H4 (cell line): ENCODE measurements around a stretch of chr6.

DNA sequence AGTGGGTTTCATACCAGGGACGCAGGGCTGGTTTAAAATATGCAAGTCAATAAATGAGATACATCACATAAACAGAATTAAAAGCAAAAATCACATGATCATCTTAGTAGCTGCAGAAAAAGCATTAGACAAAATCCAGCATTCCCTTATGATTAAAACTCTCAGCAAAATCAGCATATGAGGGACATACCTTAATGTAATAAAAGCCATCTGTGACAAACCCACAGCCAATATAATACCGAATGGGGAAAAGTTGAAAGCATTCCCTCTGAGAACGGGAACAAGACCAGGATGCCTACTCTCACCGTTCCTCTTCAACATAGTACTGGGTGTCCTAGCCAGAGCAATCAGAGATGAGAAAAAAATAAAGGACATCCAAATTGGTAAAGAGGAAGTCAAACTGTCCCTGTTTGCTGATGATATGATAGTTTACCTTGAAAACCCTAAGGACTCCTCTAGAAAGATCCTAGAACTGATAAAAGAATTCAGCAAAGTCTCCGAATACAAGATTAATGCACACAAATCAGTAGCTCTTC lies 141.5 kb upstream of the MAN1A1 start:
- RAMPAGE, long total RNA, result no peak

GRCh38 chr6:119727157-119728253 lies 377.9 kb upstream of the MAN1A1 start:
- RAMPAGE, long total RNA, result no peak

DNA sequence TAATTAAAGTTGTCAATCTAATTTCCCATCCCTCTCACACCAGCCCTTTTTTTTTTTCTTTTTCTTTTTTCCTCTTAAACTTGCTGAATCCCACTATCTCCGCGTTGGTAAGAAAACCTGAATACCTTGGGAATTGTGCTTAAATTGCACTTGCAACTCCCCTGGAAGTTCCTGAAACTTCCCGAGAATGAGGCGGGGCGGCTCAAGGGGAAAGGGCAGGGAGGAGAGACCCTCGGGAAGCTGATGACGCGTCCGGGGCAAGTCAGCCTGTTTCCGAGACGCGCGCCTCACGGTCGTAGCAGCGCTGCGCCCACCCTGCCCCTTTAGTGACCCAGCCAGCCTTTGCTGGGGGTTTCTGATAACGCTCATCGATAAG lies 1.9 kb downstream of the GJA1 start:
- RAMPAGE, long total RNA, result no peak

- RAMPAGE, long total RNA, result no peak
Measured at GRCh38 chr6:121439470-121439903, 4.0 kb downstream of the GJA1 start.

DNA sequence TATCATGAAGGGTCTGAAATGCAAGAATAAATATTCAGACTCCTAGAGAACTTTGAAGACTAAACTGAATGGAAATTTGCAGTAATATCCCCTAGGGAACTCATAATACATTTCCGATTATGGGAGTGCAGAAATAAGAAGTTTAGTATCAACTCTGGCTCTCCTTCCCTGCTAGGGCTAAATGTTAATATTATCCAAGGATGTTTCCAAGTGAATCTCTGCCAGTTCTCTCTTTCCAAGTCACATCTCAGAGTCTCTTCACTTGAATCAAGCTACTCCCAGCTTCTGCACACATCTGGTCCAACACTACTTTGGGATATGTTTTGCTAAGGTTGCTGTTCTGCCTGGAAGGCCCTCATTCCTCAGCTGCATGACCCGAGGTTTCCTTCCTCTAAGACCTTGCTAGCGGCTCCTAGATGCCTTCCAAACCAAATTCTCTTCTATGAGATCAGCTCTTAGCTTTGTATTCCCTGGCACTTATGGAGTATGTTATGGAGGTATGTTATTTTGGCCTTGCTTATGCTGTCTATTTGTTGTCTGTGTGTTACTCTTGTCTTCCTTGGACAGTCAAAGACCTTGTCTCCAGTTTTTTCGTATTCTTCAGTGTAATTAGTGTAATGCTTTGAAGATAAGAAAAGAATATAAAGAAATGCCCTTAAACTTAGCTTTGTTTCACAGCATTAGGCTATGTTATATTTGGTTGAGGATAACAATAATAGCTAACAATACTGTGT lies 331.8 kb downstream of the GJA1 start:
- RAMPAGE, long total RNA, result no peak

- RAMPAGE, long total RNA, result no peak
Measured at GRCh38 chr6:123471811-123472357, 164.9 kb downstream of the TRDN start.

DNA sequence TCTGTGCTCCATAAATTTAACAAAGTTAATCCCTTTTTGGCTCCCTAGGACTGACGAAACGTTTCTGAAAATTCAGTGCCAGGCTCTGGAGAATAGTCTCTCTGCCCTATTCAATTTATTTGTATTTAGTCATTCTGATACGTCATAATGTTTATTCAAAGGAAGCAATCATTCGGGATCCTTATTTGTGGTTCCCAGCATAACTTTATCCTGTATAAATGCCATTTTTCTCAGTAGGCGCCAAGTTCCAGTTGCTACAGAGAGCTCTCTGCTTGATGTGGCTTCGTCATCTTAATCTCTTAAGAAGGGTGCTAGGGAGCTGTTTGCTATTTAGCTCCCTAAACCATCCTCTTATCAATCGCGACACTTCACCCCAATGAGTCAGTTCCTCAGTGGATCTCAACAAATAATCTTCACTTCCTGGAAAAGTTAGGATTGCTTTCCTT lies 1.4 kb upstream of the NKAIN2 start:
- RAMPAGE, long total RNA, result no peak

GRCh38 chr6:125102691-125103397 lies 50.7 kb upstream of the TPD52L1 start:
- RAMPAGE, long total RNA, result no peak

DNA sequence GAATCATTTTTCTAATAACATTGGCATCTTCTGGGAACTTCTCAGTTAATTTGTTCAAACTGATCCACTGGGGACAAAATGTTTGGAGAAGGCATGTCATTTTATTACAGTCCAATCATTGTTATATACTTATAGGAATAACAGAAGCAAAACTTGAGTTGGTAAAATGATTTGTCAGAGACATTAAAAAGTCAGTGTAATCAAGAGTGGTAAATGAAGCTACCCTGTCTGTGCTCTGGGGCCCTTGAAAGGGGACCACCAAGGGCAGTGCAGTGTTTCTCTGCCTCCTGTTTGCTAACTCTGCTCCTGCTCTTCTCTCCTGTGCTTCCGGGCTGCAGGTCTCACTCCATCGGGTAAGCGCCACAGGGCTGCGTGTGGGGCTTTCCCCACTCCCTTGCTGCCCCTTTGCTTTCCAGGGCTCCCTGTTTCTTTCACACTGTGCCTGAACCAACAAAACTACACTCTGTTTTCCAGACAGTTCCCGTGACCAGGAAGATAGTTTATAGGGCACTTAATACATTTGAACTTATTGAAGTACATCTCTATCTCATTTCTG lies 50.0 kb downstream of the HDDC2 start:
- RAMPAGE, long total RNA, result no peak

- RAMPAGE, long total RNA, result no peak
Measured at GRCh38 chr6:125362911-125364351, 61.7 kb upstream of the HDDC2 start.

- RAMPAGE, long total RNA, result no peak
Measured at GRCh38 chr6:125746200-125746515, 3.3 kb upstream of the HEY2 start.

DNA sequence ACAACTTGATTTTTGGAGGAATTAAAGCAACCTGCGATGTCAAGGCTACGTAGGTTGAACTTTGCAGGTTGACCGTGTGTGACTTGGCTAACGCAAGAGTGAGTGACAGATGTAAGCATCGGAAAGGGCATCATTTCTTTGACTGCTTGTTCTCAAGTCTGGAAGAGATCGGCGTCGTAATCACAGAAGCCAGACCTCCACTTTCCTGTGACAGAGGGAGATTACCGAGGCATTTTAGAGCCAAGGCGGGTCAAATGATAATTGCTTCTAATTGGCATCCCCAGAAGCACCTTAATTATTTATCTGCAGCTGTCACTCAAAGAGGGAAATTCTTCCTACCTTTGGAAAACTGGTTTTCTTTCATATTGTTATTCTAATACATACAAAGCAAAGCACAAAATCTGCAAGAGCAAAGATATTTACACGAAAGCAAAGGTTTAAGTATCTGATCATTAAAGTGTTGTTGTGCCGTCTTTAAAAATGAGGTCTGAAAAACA lies 889 bp downstream of the HEY2 start:
- RAMPAGE, long total RNA, result no peak

DNA sequence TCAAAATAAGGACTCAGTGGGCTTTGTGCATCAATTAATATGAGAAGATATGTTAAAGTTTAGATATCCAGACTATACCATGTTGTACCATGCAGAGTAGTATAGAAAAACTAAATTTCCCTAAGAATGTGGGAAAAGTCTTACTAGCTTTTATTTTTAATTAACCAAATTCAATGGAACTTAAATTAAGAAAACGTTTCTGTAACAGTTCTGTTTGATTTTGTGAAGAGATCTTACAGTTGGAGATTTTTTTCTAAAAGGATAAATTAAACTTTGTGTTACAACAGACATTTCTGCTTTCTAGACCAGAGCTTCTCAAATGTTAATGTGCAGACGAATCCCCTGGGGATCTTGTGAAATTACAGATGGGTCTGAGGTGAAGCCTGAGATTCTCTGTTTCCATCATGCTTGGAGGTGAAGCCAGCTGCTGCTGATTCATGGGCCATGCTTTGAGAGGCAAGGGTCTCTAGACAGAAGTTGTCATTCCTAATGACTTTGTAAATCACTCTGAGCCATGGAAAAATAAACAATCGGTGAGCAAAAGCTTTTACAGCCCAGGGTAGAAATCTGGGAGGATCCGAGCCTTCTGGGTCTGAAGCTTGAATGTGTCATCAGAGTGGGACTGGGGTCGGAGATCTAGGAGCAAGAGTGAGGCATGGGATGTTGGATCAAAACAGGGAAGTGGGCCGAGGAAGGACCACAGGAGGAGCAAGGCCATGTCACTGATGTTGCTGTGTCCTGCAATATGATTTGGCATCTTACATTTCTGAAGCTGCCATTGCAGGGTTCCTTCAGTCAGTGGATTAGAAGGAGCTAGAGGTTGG lies 77.1 kb downstream of the TRMT11 start:
- RAMPAGE, long total RNA, result no peak

DNA sequence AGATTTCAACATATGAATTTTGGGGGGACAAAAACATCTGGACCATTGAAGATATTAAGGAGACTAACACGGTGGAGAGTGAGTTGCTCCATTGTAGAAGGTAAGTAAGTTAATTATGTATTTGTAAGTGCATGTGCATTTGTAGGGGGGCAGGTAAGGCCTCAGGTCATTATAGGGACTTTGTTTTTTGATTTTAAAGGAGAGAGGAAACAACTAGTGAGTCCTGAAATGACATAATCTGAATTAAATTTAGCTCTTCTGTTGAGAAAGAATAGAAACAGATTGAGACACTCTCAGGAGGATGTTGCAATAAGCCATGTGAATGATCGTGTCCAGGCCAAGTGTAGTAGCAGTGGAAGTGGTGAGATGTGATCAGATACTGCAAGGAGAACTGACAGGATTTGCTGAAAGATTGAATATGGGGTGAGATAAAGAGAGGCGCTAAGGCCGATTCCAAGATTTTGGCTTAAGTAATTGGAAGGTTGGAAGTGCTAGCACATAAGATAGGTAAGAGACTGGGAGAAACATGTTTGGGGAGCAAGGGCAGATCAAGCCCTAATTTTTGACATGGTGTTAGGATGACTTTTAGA lies 2.6 kb upstream of the CENPW start:
- RAMPAGE, long total RNA, result no peak

DNA sequence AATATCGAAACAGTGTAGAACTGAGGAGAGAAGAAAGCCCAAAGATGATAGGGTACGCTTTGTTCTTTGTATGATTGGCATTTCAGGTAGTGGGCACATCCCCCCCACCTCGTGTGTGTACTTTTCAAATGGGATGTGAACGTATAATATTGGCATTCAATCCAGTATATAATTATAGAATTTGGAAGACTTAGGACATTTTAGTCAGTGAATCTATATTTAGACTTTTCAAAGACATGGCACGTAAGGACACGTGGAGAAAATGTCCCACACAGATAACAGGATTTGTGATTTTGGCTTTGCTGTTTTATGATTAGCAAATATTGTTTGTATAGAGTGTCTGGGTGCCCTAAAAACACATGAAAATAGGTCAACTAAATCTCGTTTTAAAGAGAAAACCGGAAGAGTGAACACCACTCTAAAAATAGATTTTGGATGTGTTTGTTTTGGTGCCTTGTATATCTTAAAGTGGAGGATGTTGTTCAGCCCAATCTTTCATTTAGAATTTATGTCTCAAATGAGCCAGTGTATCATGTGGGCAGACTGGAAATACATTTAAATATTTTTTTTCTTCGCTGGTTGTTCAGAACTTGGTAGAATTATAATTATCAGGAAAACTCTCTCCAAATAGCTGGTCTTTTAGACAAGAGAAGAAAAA lies 1.6 kb downstream of the RNF146 start:
- RAMPAGE, long total RNA, result no peak

- RAMPAGE, long total RNA, result no peak
Measured at GRCh38 chr6:127484152-127484682, 25.0 kb upstream of the KIAA0408 start.

DNA sequence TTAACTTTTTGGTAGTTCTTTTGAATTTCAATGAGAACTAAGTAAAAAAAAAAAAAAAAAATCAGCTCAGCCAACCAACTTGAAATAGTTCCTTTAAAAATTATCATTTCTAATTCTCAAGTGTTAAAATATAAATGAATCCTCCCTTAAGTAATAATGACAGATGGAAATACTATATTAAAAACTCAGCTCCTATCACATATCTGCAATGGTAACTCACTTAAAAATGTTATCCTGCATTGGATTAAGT lies 31.2 kb upstream of the C6orf58 start:
- RAMPAGE, long total RNA, result no peak

DNA sequence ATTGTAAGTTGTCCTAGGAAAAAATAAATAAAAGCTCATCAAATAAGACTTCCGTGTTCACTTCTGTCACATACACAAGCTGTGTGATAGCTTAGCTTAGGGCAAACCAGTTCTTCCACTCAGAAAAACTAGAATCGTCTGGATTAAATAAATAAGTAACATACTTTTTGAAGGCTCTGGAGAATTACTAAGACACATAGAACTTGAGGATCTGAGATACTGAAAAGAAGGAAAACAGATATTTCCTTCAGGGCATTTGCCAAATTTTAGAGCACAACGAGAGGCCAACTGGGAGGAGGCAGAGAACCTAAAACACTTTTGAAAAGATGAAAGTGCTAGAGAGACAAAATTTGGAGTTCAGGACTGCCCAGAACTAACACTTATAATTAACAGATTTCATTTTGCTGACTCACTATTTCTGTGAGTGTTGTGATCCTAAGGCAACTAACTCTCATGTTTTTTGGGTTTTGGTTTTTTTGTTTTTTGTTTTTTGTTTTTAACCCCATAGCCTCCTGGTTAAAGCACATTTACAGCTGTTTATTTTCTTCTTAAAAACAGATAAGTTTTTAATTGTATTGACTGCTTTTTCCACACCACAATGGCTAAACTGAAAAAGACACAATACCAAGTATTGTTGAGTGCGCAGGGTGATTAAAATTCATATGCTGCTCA lies 38.7 kb upstream of the THEMIS start:
- RAMPAGE, long total RNA, result no peak

DNA sequence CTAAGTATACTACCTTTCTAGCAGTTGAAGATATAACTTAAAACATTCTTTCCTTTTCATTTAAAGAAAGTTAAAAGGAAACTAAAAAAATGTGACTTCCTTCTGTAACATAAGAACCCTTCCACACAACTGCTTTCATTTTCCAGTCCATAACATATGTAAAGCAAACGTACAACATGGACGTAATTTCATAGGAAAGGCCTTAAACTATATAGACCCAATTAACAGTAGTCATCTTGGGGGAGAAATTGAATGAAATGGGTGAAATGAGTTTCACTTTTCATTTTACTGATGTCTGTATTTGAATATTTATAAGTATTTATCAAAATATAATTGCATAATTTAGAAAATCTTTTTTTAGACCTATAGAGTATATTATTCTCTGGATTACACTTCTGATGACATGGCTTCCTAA lies 260.6 kb downstream of the PTPRK start:
- RAMPAGE, long total RNA, result no peak

GRCh38 chr6:128313870-128314918 lies 206.2 kb downstream of the PTPRK start:
- RAMPAGE, long total RNA, result no peak